Fibroblast of the aortic adventitia (primary cell): Measurements from ENCODE around the gene POFUT2.

DNA sequence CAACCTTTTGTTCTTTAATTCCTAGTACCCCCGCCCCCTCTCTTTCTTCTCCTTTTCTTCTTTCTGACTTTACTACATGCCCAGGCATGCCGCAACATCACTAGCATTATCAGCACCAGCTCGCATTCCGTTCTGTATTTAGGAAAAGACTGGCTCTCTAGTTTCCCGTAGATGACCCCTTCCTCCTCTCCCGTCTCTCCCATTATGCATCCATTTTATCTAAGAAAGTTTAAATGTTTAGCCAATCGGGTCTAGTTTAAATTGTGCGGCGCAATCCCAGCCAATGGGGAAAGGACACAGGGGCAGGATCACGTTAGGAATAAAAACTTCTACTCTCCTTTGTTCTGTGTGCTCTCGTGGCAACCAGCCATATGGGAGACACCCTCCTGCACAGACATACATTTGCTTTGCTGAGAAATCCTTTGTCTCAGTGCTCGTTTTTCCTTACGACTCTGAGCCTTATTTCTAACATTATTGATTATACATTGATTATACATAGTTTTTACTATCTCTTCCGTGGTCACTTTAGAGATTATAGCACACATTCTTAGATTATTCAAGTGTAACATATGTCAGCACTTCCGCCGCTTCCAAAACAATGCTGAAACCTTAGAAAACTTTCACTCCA, 2.2 kb upstream of the KRTAP10-7 start:
- CAGE, long polyA plus RNA = no peak

- CAGE, long polyA plus RNA = no peak
Observed at GRCh38 chr21:44659112-44659447, 1.3 kb downstream of the KRTAP12-3 start.

GRCh38 chr21:44791365-44791975, 10.2 kb downstream of the UBE2G2 start:
- CAGE, long polyA plus RNA = no peak

GRCh38 chr21:44845479-44846724, 27.6 kb downstream of the PTTG1IP start:
- CAGE, long polyA plus RNA = no peak

- CAGE, long polyA plus RNA = no peak
Observed at GRCh38 chr21:44853513-44854145, 19.9 kb downstream of the PTTG1IP start.

- CAGE, long polyA plus RNA = no peak
Observed at GRCh38 chr21:44871479-44871867, 2.0 kb downstream of the PTTG1IP start.

- CAGE, long polyA plus RNA = no peak
Observed at GRCh38 chr21:44871868-44872450, 1.5 kb downstream of the PTTG1IP start.

DNA sequence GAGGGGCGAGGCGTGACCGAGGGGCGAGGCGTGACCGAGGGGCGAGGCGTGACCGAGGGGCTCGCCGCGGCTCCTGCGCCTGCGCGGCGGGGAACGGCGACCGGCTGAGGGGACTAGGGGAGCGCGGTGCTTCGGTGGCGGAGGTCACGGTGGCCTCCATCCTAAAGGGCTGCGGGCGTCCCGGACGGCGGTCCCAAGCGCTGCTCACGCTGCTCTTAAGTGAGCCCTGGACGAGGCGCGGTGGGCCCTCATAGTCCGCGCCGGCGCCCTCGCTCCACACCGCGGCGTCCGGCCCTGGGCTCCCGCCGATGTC, 421 bp upstream of the PTTG1IP start:
- CAGE, long polyA plus RNA = no peak

GRCh38 chr21:44901386-44901698, 19.4 kb downstream of the ITGB2 start:
- CAGE, long polyA plus RNA = no peak

DNA sequence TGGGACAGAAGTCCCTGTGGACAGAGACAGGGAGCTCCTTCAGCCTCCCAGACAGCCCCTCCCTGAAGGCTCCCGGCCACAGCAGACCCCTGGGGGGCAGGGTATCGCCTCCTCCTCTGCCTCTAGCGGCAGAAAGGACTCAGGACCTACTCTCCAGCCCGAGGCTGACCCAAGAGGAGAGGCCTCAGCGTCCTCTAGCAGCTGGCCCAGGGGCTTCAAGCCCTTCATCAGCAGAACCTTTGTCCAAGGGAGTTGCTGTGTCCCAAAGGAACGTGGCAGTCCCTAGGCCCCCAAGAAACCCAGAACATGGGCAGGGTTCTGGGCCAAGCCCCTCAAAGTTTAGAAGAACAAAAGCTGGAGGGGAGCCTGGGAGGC, 13.5 kb downstream of the ITGB2 start:
- CAGE, long polyA plus RNA = no peak

DNA sequence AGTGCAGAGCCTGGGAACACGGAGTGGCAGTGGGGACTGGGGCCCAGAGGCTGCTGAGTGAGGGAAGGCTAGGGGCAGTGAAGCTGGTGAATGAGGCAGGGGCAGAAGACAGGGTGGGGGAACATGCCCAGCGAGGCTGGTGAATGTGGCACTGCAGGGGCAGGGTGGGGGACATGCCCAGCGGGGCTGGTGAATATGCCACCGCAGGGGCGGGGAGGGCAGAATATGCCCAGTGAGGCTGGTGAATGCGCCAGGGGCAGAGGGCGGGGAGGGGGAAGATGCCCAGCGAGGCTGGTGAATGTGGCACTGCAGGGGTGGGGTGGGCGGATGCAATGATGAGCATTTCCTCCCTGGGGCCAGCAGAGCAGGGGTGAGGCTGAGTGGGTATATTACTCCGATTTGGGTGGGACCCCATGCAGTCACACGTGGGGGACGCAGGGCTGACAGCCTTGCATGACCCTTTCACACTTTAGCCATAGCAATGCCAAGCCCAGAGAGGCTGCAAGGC, 9.4 kb upstream of the SLX9 start:
- CAGE, long polyA plus RNA = no peak

DNA sequence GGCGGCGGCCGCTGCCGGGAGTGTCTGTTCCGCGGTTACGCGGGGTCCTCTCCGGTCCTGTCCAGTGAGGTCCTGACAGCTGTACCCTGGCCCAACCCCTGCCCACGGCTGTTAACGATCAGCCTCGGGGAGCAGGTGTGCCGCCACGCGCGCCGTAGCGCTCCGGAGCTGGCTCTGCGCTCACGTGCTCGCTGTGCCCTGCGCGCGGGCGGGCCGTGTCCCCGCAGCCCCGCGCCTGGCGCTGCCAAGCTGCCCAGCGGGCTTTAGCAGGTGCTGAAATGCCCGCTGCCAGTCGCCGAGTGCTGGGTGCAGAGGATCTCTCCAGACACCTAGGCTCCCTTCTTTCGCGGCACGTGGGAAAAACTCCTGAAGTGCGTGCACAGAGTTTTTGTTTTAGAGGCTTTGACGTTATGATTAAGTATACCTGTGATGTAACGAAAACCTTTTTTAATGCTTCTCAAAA, 26.7 kb downstream of the ADARB1 start:
- CAGE, long polyA plus RNA = no peak

DNA sequence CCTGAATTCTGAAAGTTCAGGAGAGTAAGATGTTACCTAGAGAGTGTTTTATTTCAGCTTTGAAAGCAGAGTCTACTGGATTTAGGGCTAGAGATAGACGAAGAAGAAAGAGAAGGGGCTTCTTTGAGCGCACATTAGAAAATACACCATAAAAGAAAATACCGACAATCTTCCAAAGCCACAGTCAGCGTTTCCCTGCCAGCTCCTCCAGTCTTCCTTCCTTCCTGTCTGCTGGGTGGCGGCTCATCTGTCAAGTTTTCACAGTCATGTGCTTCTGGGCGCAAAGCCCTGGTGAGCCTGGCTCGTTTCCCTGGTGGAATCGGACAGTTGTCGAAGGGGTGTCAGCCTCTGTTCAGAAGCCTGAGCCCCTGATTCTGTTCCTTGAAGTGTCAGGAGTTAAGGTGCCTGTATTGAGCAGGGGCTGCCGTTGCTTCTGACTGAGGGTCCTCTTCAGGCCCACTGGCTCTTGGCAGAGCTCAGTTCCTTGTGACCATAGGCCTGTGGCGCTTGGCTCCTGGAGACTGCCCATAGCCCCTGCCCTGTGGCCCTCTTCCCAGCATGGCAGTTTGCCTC, 58.5 kb downstream of the ADARB1 start:
- CAGE, long polyA plus RNA = no peak

DNA sequence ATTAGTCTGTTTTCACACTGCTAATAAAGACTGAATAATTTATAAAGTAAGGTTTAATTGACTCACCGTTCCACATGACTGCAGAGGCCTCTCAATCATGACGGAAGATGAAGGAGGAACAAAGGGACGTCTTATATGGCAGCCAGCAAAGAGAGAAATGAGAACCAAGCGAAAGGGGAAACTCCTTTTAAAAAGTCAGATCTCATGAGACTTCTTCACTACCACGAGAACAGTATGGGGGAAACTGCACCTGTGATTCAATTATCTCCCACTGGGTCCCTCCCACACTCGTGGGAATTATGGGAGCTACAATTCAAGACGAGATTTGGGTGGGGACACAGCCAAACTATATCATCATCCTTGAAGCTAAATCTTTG, 84.7 kb downstream of the ADARB1 start:
- CAGE, long polyA plus RNA = no peak

GRCh38 chr21:45227851-45228602, 59.7 kb downstream of the POFUT2 start:
- CAGE, long polyA plus RNA = no peak

GRCh38 chr21:45287592-45288219, at the start of gene POFUT2:
TSS of gene POFUT2 (minus strand) at chr21:45287895.
- CAGE, long polyA plus RNA = no peak

DNA sequence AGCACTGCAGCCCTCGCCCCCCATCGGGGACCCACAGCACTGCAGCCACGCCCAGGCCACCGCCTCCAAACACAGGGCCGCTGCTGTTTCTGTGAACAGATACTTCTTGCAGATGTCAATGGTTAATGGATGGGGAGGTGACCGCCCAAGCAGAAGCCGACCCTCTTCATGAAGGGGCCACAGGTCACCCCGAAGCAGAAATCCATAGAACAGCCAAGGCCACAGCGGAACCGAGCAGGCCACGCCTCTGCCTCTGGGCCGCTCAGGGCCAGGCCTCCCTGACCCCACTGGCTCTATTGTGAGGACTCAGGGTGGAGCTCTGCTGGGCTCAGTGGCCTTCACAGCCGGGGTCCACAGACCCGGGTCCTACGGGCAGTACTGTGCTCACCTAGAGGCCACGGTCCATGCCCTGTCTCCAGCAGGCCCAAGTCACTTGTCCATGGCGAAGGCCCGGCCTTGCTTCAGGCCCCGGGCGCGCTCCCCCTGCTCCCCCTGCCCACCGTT, 4.1 kb upstream of the POFUT2 start:
- CAGE, long polyA plus RNA = no peak

- CAGE, long polyA plus RNA = no peak
Observed at GRCh38 chr21:45294116-45295203, 6.8 kb upstream of the POFUT2 start.

- CAGE, long polyA plus RNA = no peak
Observed at GRCh38 chr21:45306573-45307705, 19.2 kb upstream of the POFUT2 start.

GRCh38 chr21:45325169-45325534, 37.5 kb upstream of the POFUT2 start:
- CAGE, long polyA plus RNA = no peak